Placental epithelial cell (primary cell): ENCODE measurements around a stretch of chr21.

- CAGE, long polyA plus RNA: no peak
These were observed 59.7 kb downstream of the POFUT2 start for GRCh38 chr21:45227851-45228602.

DNA sequence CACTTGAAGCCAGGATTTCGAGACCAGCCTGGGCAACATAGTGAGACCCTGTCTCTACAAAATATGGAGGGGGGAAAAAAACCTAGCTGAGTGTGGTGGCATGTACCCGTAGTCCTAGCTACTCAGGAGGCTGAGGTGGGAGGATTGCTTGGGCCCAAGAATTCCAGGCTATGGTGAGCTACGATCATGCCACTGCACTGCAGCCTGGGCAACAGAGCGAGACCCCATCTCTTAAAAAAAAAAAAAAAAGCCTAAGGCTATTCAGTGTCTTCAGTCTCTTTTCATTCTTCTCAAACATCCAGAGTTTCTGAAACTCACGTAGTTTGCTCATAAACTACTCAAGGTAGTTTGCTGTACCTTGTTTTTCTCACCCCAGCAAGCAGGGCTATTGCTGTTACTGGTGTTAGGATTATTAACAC lies 37.9 kb downstream of the POFUT2 start:
- CAGE, long polyA plus RNA: no peak

GRCh38 chr21:45264005-45264364 lies 23.7 kb downstream of the POFUT2 start:
- CAGE, long polyA plus RNA: no peak

GRCh38 chr21:45293324-45294081 lies 5.8 kb upstream of the POFUT2 start:
- CAGE, long polyA plus RNA: no peak

DNA sequence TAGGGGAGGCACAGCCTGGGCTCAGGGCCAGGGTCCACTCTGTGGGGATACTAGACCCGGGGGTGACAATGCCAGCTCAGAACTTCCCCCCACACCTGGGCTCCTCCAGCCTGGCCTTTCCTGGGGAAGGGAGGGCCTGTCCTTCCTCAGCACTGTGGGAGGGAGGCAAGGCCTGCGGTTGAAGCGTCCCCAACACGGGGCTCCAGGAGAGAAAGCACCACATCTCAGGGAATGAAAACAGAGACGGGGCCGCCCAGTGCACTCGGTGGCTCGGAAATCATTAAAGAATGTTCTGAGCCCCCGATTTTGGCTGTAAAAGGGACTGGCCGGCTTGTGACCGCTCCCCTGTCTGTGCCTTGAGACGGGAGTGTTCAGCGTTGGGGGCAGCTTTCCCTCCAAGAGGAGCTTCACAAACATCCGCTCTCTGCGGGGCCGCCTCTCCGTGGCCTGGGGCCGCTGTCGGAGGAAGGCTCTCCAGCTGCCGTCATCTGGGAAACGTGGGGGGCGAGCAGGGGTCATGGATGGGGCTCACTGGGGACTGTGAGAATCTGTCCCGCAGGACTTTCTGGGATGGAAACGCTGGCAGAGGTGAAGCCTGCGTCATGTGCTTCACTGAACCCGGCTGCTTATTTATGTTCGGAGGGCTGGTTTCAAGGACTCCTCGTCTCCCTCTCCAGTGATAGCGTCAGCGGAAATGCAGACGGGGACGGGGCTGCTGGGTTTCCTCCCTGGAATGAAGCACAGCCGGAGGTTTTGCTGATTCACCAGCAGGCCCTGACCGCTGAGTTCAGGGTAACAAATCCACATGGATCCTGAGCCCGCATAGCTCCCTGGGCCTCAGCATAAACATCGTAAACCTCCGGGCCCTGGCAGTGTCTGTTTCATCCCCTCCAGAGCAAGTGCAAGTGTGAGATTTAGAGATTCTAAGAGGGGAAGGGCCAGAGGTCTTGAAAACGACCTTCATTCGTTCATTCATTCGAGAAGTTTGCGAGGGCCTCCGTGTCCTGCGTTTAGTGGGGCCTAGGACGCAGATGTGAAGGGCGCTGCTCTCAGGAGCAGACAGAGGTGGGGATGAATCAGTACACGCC lies 6.8 kb upstream of the POFUT2 start:
- CAGE, long polyA plus RNA: no peak

DNA sequence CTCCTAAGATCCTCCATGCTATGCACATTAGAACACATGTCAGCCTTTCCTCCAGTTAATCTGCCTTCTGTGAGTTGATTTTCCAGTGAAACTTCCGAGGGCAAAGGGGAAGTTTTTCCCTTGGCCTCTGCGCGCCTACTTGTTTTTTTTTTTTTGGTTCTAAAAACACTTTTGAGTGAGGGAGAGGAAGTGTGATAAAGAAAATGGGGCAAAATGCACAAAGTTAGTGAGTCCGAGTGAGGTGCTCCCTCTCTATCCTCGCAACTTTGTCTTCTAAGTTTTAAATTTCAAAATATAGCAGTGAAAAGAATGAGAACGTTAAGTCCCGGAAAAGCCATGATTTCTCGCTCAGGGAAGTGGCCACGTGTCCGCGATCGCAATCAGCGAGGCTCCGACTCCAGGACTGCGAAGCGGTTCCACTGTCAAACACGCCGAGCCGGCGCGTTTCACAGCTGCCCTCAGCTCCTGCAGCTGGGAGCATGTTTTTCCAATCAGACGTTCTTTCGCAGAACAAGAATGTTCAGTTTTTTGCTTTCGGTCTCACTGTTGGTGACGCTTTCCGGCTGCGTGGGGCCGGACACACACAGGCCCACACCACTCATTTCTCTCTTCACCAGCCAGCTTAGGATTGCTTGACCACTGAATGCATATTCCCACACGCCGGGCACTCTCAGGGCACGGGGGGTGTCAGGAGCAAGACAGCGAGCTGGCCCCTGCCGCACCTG lies 47.6 kb upstream of the COL18A1 start:
- CAGE, long polyA plus RNA: no peak

- CAGE, long polyA plus RNA: no peak
These were observed 43.6 kb upstream of the COL18A1 start for GRCh38 chr21:45361325-45361729.

DNA sequence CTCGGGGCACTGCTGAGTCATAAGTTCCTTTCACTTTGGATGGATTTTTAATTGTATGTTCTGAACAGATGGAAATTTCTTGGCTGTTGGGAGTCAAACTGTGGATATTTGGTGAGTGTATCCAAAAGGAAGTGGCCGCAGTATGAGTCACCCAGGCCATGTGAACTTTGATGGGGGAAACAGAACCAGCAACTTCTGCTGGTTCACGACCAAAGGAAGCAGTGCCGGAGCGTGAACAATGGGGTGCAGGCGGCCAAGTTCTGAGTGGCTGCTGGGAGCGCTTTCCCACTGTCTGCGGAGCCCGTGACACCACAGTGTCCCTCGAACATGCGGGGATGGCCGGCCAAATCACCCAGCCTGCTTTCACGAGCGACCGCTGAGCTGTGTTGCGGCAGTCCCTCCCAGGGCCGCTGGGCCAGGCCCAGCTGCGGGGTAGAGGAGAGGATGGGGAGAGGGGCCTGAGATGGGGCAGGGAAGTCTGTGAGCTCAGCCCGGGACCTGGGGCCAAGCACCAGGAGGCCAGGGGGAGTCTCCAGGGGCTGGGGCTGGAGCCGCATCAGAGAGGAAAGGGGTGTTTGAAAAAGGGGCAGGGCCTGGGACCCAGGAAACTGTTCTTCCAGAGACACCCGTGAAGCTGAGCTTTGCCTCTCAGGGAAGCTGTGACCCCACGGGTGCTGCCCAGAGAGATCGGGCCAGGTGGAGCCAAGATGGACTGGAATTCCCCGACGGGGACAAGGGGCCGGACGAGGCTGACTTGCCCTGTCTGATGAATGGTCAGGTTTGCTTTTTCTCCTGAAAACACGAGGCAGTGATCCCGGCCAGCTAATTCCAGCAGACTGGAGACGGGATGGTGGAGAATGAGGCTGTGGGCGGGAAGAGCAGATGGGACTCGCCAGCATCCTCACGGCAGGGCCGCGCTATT lies 40.6 kb upstream of the COL18A1 start:
- CAGE, long polyA plus RNA: no peak

DNA sequence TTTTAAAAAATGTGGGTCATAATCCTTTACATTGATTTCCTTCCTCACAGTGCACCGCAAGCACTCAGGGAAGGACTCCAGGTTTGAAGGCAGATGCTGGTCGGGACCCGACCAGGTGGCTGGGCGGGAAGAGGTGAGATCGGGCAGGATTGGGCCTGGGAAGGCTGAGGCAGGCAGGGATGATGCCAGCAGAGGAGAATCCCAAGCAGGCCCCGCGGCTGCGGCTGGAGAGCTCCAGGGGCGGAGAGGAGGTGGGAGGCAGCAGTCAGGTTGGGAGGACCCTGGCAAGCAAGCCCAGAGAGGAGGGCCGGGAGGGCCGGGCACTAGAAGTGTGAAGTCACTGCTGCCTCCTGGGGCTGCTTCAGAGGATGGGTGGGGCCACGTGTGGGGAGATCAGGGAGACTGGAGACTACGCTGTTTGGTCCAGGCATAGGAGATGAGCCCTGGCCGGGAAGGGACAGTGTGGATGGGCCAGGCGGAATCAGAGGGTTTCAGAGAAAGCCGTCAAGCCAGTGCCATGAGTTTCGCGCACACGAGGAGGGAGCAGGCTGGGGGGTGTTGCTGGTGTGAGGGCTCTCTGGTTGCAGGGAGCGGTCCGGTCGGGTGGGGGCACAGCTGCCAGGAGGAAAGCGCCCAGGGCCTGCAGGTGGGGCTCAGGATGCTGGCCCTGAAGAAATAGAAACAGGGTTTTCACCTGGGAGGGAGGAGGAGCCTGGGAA lies 976 bp upstream of the COL18A1 start:
- CAGE, long polyA plus RNA: no peak

GRCh38 chr21:45411318-45412048 lies 6.5 kb downstream of the COL18A1 start:
- CAGE, long polyA plus RNA: no peak

DNA sequence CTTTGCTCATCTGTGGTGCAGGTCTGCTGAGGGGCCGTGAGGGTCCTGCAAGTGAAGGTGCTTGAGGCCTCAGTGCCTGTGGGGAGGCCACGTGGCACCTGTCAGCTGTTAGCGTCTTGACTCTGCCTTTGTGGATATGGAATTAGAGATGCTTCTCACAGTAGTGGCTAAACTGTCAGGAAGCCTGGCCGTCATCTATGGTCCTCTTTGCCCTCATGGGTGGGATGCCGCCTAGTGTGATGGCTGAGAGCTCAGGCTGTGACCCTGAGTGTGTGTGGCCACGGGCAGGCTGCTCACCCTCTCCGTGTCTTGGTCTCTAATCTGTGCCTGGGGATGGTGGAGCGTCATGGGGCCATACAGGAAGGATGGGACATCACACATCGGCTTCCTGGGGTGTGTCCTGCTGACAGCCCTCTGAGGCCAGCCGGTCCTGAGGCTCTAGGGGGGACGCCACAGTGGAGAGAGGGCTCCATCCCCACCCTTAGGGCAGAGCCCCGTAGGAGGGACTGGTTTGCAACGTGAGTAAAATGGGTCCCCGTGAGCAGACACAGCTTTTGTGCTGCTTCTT lies 7.8 kb downstream of the COL18A1 start:
- CAGE, long polyA plus RNA: no peak

DNA sequence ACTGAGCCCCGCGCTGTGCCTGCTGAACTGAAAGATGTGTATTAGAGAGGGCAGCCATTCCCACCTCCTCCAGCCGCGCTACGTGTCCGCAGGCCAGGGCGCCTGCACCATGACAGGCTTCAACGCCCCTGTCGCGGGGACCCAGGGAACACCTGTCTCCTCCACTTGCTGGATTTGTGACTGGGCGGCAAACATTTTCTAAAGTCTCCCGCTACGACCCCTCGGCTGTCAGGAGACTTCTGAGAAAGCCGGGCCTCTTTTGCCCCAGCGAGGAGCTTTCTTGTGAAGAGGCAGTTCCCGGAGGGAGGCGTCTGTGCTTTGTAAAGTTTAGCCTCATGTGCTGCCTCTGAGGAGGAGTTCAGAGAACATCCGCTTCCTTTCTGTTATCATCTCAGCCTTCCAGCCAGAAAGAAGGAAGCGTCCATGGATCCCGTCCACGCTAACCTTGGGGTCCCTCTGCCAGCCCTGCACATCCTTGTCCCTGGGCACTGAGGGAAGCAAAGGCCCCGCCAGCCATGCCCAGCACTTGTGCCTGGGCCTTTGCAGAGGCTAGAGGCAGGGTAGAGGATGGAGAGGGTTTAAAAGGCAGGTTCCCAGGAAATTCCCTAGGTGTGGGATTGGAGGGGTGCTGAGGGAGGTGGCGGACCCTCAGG lies 8.4 kb downstream of the COL18A1 start:
- CAGE, long polyA plus RNA: no peak

GRCh38 chr21:45457678-45458139 lies 52.7 kb downstream of the COL18A1 start:
- CAGE, long polyA plus RNA: no peak

- CAGE, long polyA plus RNA: no peak
These were observed 60.2 kb downstream of the COL18A1 start for GRCh38 chr21:45465071-45465612.

- CAGE, long polyA plus RNA: no peak
These were observed 54.9 kb downstream of the SLC19A1 start for GRCh38 chr21:45487238-45487933.

GRCh38 chr21:45527990-45528622 lies 14.1 kb downstream of the SLC19A1 start:
- CAGE, long polyA plus RNA: no peak

- CAGE, long polyA plus RNA: no peak
These were observed 50.1 kb upstream of the PCBP3 start for GRCh38 chr21:45593324-45593949.

DNA sequence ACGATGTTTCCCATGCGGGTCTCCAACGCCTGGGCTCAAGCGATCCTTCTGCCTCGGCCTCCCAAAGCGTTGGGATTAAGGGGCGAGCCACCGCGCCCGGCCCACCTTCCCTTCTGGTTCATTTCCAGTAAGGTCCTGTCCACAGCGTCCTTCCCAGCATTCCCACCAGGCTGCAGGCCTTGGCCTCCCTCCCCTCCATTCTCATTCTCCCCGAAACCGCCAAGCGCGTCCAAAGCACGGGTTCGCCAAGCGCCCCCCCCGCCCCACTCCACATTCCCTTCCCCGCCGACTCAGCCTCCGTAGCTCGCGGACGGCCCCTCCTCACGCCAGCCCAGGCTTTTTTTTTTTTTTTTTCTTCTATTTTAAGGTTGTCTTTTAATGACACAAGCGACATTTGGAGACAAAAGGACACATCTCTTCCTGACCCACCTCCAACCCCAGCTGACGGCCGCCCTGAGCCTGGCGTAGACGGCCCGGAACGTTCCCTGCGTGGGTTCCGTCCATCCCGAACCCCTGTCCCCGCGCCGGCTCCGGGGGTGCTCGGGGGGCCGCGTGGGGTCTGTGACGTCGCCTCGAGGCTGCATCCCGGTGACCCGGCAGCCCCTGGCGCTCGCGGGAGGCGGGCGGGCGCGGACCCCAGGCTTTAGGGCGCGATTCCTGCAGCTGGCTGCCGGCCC lies 1.7 kb upstream of the PCBP3 start:
- CAGE, long polyA plus RNA: no peak

GRCh38 chr21:45895894-45896522 lies 85.6 kb upstream of the COL6A1 start:
- CAGE, long polyA plus RNA: no peak

DNA sequence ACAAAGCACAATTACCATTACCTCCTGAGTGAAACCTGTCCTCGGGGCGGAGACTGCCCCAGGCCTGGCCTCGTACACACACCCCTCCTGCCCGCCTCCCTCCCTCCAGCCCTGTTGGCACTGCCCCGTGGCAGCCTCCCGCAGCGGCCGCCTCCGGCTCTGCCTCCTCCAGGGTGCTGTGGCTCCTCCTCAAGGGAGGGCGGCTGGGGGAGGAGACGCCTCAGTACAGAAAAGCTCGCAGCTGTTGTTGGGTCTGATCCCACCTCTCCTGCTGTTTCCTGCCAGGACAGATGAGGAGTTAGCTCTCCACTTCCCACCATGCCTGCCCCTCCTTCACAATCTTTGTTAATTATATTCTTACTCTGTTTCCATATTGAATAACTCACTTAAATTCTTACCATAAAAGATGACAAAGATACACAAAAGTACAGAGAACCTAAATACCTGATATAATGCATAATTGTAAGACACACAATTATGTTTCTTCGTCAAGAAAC lies 30.8 kb upstream of the COL6A1 start:
- CAGE, long polyA plus RNA: no peak